CD14-positive monocyte (primary cell): ENCODE measurements around the genes SEMA4A, SMG5, MRPL24 and FCRL4.

GRCh38 chr1:156153206-156153997 lies at the start of gene SEMA4A:
Gene SEMA4A (plus strand): TSS chr1:156153585.
- CAGE, long polyA plus RNA = no peak

- CAGE, long polyA plus RNA = no peak
Measured at GRCh38 chr1:156196347-156196886, 2.5 kb downstream of the SLC25A44 start.

- CAGE, long polyA plus RNA = no peak
Measured at GRCh38 chr1:156211531-156212241, 1.1 kb upstream of the PMF1 start.

- CAGE, long polyA plus RNA = no peak
Measured at GRCh38 chr1:156245683-156246430, 2.0 kb downstream of the PAQR6 start.

DNA sequence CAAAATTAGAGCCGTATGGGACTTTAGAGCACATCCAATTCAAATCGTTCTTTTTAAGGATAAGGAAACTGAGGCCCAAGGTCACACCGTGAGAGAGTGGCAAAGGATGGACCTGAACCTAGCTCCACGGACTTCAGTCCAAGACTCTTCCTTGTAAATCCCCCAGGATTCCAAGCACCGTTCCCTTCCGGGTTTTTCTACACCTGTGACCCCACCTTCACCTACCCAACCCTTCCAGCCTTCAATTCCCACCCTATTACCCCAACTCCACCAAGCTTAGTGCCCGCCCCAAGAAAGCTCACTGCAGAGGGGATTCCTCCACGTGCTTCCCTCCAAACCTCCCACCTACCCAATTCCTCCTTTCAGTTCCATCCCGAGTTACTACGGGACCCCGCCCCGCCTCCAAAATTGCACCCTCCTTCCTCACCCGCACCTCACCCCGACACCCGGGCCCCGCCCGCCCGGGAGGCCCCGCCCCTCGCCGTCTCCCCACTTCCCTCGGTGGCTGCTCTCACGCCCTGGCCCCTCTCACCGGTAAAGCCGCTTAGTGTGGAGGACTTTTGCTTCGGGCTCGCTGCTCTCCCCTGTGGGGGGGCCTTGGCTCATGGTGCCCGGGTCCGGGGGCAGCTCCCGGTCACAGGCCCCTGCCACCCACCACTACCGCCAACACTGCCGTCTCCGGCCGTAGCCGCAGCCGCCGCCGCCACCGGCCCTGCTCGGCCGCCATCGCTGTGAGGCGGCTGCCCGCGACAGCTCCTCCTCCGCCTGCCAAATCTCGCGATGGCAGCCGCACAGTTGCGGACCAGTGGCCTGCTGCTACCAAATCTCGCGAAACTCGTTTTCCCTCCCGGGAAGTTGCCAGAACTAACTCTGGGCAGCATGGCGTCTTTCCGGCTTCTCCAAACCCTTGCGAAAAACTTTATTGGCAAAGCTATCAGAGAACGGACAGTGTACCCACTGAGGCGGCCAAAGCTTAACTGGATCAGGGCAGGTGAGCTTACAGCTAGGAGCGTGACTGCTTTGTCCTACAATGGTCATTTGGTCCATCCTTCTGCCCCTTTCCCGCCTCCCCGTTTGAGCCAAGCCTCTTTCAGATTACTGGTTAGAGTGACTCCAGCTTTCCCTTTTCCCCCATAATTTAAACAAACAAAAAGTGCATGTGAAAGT lies at the start of gene SMG5:
Gene SMG5 (minus strand): TSS at position 751 of the 1,167 bp plus-strand sequence.
- CAGE, long polyA plus RNA = no peak

GRCh38 chr1:156495562-156496107 lies 4.9 kb downstream of the MEF2D start:
- CAGE, long polyA plus RNA = no peak

GRCh38 chr1:156496974-156497523 lies 3.5 kb downstream of the MEF2D start:
- CAGE, long polyA plus RNA = no peak

DNA sequence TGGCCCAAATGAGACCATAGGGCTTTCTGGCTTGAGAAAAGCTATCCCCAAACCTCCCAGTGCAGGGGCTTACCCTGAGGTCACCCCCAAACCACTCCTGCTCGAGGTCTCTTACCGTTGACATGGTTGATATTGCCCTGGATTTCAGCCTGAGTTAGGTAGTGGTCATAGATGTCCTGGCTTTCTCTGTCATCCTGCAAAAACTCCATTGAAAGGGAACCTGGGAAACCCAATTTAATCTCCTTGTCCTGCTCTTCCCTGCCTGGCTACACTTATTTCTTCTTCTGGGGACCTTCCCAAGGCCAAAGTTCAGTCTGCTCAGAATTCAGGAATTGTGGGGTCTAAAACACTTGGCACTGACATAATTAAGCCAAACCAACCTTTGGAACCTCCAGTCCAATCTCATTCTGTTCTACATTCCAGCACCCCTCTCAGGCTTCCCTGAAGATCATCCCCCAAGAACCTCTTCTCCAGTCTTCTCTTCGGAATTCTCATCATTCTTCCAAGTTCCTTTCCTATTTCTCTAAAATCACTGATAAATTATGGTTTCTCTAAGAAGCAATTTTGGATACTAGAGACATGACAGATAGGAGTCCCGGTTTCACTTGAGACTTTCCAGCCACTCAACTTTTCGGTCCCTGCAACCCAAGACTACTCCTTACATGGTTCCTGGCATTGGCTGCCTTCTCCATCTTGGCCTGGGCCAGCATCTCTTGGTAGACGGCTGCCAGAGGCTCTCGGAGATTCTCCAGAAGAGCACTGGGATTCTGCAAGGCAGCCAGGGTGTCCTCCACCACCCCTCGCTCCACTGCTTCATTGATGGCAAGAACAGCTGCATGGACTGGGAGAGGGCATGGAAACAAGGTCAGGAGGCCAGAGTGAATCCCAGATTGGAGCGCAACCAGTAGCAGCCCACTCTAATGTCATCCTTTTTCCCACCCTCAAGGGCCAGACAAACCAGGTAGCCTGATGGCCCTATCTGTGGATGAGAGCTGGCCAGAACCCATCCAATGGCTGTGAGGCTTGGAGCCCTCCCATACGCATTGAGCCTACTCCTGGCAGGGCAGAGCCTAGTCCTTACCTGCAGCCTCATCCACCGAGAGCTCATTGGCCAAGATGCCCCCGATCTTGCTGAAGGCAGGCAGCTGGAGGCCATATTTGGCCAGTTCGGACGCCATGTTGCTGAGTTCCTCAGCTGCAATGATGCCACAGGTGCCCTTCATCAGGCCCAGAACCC lies 9.5 kb downstream of the IQGAP3 start:
- CAGE, long polyA plus RNA = no peak

DNA sequence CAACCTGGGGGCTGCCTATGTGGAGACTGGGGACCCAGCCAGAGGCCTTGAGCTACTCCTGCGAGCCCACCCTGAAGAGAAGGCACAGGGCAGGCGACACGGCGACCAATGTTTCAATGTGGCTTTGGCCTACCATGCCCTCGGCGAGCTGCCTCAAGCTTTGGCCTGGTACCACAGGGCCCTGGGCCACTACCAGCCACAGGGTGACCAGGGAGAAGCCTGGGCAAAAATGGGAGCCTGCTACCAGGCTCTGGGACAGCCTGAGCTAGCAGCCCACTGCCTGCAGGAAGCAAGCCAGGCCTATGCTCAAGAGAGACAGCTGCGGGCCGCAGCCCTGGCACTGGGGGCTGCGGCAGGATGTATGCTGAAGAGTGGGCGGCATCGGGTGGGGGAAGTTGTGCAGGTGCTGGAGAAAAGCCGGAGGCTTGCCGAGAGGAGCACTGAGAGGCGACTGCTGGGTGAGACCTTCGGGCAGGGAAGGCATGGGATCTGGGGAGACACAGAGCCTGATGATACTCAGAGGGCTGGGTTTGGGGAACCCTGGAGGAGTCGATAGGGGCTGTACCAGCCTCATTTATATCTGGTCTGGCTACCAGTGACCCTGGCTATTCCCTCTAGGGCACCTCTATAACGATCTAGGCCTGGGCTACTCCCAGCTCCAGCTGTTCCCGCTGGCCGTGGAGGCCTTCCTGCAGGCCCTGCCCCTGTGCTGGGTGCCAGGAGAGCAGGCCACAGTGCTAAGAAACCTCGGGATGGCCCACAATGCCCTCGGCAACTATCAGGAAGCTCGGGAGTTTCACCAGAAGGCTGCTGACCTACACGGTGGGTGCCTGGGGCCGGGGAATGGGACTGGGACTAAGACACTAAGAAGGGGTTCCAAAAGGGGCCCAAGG lies 2.3 kb downstream of the TTC24 start:
- CAGE, long polyA plus RNA = no peak

- CAGE, long polyA plus RNA = no peak
Measured at GRCh38 chr1:156624860-156625495, 5.8 kb downstream of the HAPLN2 start.

DNA sequence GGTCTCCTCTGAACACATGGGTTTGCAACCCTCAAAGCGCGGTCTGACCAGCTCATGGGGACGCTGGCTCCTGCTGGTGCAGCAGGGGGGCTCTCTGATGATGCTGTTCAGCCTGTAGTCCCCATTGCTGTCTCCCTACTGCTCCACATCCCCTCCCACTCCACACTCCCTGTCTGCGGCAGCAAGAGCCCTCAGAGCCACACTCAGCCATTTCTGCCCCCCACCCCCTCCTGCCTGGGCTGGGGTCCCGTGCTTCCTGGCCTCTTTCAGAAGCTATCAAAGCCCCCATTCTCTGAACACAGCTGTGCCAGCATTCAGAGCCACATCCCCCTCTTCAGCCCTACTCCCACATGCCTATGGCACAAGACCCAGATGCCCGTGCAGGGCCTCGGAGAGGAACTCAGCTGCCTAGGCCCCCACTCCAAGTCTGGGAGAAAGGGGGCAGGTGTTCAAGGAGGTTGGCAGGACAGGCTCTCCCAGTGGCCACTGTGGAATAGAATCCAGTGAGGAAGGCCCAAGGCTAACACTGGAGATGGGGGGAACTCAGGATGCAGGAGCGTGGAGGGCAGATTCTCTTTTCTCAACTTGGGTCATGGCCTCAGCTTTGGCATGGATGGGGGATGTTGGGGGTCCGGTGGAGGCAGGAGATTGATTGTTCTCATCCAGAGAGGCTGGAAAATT lies 3.7 kb upstream of the BCAN start:
- CAGE, long polyA plus RNA = no peak

GRCh38 chr1:156672452-156673207 lies 4.6 kb downstream of the NES start:
- CAGE, long polyA plus RNA = no peak

DNA sequence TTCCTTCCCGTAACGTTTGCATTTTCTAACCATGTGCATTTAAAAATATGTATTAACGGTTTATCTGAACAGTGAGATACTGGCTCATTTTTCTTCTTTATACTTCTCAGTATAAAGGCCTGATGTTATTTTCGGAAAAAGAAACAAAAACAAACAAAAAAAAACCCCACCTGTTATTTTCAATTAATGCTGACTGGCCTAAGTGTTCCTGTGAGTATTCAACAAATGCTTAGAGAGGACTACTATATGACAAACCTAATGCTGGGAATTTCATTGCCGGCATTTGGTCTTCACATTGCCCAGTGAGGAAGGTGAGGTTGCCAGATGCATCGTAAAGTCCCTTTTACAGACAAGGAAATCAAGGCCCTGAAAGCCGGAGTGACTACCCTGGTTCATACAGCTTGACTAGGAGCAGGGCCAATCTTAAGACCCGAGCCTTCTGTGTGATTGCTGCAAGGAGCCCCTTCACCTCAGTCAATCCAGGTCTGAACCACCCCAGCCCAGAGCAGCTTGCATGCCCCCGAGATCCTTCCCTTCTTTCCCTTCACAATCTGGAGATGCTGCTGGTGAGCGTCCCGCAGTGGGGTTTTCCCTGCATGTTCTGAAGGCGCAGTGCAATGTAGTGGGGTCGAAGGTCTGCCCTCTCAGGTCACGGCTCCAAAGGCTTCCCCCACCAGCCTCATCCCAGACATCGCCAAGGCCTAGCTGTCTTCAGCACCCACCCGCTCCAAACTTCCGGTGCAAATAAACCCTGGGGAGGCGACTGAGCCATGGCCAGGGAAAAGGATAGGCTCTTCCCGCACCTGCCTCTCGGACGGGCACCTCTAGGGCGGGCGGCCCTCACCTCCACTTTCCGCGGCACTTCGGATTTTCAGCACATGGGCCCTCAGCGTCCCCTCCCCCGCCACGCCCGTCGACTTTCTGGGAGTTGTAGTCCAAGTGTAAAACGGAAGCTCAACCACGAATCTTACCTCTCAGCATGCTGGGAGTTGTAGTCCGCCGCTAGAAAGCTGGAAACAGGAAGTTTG lies at the start of gene MRPL24:
Gene MRPL24 (minus strand): TSS at position 880 of the 1,028 bp plus-strand sequence.
- CAGE, long polyA plus RNA = no peak

- CAGE, long polyA plus RNA = no peak
Measured at GRCh38 chr1:156807365-156808125, 9.1 kb downstream of the SH2D2A start.

GRCh38 chr1:156894577-156895568 lies 1.4 kb downstream of the PEAR1 start:
- CAGE, long polyA plus RNA = no peak

GRCh38 chr1:156913211-156914094 lies 7.0 kb upstream of the LRRC71 start:
- CAGE, long polyA plus RNA = no peak

GRCh38 chr1:156978218-156979204 lies 58.1 kb downstream of the LRRC71 start:
- CAGE, long polyA plus RNA = no peak

- CAGE, long polyA plus RNA = no peak
Measured at GRCh38 chr1:157014327-157015337, 30.9 kb downstream of the ARHGEF11 start.

GRCh38 chr1:157033109-157033510 lies 12.4 kb downstream of the ARHGEF11 start:
- CAGE, long polyA plus RNA = no peak

DNA sequence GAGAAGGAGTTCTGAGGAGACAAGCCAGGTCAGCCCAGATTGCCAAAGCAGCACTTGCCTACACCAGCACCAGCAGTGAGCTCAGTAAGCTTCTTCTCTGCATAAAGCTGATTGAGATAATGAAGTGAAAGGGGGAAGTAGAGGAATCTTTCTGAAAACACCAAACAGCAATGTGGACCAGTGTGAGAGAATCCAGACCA lies at the start of gene FCRL4:
Gene FCRL4 (minus strand): TSS at position 121 of the 200 bp plus-strand sequence.
- CAGE, long polyA plus RNA = no peak